ENCODE data around the gene NUDT1.

DNA sequence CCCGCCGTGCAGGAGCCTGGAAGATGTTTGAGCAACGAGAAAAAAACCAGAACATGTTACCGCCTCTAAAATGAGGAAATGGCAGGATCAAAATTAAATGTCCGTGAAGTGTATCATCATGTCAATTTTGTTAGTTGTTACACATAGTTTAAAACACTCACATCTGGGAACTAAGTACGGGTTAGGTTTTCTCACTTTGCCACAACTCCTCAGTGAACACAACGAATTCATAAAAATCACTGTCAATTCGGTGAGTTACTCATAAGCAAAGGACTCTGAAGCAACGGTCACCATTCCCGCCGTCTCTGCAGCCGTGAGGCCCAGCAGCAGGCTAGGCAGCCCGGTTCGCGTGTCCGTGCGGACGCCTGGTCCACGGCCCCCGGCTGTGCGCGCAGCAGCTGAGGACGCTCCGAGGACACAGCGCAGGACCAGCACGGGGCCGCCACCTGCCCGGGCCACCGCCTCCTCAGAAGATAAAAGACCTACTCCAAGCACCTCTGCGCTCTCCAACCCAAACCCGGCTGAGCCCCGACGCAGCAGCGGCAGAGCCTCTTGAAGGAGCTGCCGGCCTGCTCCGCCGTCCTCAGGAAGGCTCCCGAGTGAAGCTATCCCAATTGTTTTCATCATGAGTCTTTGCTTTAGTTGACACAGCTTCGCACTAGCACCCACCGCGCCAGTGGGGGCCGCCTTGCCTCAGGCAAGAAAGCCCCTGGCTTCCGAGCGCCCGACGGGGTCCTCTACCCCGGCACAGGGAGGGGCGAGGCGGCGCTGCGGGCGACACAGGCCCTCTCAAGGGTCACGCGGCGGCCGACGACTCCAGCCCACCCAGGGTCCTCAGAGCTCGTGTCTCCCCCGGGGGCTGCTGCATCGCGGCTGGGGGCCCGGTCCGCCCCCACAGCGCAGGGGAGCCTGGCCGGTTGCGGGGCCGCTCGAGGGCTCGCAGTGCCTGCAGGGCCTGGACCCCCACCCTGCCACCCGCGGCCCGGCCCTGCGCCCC, 17.0 kb upstream of the GPR146 start:
- PRO-cap: no peak
- RAMPAGE, long total RNA, 5 experiments: no peak in any of the 5 experiments
- RRBS: 22% methylated on average over 40 of the region's 73 CpGs

DNA sequence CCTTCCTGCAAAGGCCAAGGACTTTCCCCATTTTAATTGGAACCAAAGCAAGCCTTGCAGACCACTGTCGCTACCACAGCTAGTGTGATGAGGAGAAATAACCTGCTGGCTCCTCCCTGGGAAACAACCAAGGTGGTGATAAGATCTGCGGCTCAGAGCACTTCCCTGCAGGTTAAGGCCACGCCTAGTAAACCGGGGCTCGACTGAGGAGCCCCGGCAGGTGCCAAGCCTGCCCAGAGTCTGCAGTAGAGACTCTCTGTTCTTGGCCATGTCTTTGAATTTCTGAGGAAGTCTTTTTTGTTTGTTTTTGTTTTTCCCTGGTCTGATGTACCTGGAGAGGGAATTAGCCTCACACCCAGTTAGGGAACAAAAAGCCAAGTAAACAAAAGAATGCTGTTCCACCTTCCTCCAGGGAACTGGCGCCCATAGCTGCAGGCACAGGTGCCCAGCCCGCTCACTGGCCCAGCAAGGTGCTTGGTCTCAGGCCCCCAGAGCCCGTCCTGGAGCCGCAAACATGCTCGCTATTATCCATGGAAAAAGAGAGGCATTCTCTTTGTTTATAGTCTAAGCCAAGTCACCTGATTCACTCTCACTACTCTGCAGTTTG, 2.5 kb downstream of the GPR146 start:
- PRO-cap: unidirectional peak, plus-strand start at position 236 of the sequence
- RAMPAGE, long total RNA, 5 experiments: no peak in any of the 5 experiments
- RRBS: no CpG with 5 or more reads among the region's 11 CpGs

- PRO-cap: no peak
- RAMPAGE, long total RNA, 5 experiments: start-site peak on the minus strand in 2 of 5 experiments, at chr7:1444737-1445305 at its widest, 9 to 19 reads per replicate
- RRBS: 89% methylated on average over 10 of the region's 67 CpGs
These were observed 14.3 kb downstream of the MICALL2 start for GRCh38 chr7:1444517-1445724.

- PRO-cap: bidirectional peak, plus-strand start at chr7:1455350, minus-strand start at chr7:1455265; bidirectional peak, plus-strand start at chr7:1455413, minus-strand start at chr7:1455412
- RAMPAGE, long total RNA, 5 experiments: start-site peak on the minus strand in 1 of 5 experiments, at chr7:1455410-1455444 at its widest, 16 reads per replicate
- RRBS: no CpG with 5 or more reads among the region's 39 CpGs
These were observed 3.9 kb downstream of the MICALL2 start for GRCh38 chr7:1455069-1456138.

GRCh38 chr7:1513268-1513720, 9.1 kb upstream of the INTS1 start:
- PRO-cap: bidirectional peak, plus-strand start at chr7:1513546, minus-strand start at chr7:1513473
- RAMPAGE, long total RNA, 5 experiments: no peak in any of the 5 experiments
- RRBS: no CpG with 5 or more reads among the region's 23 CpGs

DNA sequence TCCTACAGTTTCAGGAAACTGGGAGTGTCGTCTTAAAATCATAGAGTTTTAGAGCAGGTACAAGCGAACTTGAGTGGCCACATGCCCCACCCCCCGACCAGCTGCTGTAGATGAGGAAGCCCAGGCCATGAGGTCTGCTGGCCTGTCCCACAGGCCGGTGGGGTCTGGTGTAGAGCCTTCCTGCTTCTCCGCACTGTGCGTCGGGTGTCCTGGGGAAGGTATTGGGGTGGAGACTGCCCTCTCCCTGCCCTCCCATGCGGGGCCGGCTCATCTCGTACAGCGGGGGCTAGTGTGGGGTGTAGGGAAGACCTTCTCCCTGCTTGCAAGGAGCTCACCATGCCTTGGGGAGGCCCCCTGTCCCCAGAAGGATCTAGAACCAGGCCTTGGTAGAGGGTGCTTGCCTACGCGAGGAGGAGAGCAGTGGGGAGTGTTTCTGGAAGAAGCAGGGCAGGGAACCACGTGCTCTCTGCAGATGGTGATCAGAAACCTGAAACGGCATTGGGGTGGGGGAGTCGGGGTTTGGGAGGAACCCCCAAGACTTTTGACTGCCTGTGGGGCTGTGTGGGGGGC, 2.6 kb downstream of the MAFK start:
- PRO-cap: bidirectional peak, plus-strand start at position 35 of the sequence, minus-strand start outside the sequence
- RAMPAGE, long total RNA, 5 experiments: start-site peak on the plus strand in 2 of 5 experiments, centred at positions 373 to 459 of the sequence, 5 to 6 reads per replicate
- RRBS: 10% methylated on average over 4 of the region's 16 CpGs

DNA sequence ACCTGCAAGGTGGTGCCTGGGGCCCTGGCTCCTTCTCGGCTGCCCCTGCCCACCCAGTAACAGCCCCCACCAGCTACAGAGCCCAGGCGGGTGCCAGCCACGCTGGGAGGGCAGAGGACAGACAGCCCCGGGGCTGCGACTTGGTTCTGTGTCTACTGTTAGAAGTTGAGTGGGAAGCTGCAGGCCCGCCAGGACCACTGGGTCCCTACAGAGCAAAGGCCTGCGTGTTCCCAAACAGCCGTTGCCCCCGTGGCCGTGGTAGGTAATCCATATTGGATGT, 11.3 kb downstream of the MAFK start:
- PRO-cap: no peak
- RAMPAGE, long total RNA, 5 experiments: no peak in any of the 5 experiments
- RRBS: no CpG with 5 or more reads among the region's 10 CpGs

DNA sequence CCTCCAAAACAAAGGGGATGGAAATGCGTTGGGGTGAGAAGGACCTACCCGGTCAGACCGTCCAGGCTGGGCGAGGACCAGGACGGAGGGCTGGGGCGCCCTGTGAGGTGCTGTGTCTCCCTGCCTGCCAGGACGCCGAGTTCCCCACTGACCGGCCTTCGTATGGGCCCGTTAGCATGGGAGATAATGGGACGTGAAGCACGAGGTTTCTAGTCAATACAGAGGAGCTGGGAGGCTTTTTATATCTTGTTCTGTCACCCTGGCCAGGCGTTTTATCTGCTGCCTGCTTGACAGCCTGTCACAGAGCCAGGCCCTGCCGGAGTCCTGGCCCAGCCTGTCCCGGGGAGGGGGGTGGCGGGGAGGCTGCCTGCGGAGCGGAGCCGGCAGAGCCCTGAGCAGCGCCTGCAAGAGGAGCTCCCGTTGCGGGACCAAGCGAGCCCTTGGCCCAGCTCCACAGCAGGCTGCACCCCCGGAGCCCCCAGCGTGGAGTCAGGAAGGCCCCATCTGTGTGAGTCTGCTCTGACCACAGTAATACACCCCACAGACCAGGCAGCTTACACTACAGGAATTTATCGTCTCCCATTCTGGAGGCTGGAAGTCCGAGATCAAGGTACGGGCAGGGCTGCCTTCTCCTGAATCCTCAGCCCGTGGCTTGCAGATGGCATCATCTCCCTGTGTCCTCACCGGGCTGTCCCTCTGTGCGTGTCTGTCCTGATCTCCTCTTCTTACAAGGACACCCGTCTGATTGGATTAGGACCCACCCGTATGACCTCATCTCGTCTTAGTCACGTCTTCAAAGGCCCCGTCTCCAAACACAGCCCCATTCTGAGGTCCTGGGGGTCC, 21.7 kb upstream of the ELFN1 start:
- PRO-cap: no peak
- RAMPAGE, long total RNA, 5 experiments: no peak in any of the 5 experiments
- RRBS: 12% methylated on average over 14 of the region's 37 CpGs

GRCh38 chr7:1932713-1933290, 262.7 kb downstream of the ELFN1 start:
- PRO-cap: no peak
- RAMPAGE, long total RNA, 5 experiments: start-site peak on the minus strand in 1 of 5 experiments, at chr7:1933178-1933242 at its widest, 9 reads per replicate
- RRBS: 100% methylated on average over 1 of the region's 15 CpGs

DNA sequence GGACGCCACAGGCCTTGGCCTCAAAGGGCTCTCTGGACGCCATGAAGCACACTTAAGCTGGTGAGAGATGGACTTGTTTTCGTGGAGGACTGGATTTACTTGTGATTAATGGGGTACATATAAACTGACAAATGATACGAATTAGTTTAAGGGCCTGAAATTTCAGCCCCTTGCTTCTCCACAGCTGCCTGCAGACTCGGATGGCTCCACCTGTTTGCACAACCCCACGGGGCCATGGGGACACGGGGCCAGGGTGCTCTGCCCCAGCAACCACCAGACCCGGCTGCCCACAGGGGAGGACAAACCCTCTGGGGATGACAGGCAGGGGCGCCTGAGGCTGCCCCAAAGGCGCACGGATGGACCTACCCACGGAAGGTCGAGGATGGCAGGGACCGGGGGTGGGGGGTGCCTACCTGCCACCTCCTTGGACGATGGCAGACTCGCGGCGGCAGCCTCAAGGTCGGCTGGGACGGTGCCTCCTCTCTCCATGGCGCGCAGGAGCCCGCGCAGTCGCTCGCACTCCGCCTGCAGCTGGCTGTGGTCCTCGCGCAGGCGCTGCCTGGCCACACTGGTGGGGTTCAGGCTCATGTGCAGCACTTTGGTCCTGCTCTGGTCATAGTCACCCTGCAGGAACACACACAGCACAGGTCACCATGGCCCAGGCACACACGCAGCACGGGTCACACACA, 266.3 kb downstream of the ELFN1 start:
- PRO-cap: no peak
- RAMPAGE, long total RNA, 5 experiments: start-site peak on the minus strand in 3 of 5 experiments, centred at positions 297 to 560 of the sequence, 13 to 20 reads per replicate
- RRBS: 94% methylated on average over 4 of the region's 32 CpGs

DNA sequence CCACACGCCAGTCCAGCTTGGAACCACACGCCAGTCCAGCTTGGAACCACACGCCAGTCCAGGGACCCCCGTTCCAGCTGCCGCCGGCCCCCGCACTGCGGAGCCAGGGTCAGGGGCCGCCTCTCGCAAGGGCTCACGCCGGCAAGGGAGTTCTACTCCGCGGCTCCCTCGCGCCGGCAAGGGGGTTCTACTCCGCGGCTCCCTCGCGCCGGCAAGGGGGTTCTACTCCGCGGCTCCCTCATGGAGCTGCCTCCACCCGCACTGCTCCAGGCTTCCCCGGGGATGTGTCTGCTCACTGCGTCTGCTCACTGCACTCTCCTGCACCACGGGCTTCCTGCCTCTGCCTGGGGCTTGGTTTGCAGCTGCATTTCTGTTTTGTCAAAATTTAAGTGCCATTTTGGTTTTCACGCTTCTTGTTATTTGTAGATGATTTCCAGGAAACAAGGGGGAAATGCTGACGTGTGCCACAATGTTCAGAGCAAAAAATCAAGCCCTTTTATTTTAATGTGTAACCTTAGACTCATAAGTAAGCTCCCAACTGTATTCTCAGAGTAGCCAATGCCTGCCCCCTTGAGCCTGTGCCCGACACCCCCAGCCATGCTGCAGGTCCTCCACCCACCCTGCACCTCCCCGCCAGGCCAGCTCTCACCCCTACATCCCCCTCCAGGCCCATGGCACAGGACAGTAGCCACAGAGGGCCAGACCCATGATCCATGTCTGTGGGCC, 246.3 kb downstream of the MAD1L1 start:
- PRO-cap: unidirectional peak, minus-strand start at position 213 of the sequence
- RAMPAGE, long total RNA, 5 experiments: no peak in any of the 5 experiments
- RRBS: 86% methylated on average over 9 of the region's 32 CpGs

DNA sequence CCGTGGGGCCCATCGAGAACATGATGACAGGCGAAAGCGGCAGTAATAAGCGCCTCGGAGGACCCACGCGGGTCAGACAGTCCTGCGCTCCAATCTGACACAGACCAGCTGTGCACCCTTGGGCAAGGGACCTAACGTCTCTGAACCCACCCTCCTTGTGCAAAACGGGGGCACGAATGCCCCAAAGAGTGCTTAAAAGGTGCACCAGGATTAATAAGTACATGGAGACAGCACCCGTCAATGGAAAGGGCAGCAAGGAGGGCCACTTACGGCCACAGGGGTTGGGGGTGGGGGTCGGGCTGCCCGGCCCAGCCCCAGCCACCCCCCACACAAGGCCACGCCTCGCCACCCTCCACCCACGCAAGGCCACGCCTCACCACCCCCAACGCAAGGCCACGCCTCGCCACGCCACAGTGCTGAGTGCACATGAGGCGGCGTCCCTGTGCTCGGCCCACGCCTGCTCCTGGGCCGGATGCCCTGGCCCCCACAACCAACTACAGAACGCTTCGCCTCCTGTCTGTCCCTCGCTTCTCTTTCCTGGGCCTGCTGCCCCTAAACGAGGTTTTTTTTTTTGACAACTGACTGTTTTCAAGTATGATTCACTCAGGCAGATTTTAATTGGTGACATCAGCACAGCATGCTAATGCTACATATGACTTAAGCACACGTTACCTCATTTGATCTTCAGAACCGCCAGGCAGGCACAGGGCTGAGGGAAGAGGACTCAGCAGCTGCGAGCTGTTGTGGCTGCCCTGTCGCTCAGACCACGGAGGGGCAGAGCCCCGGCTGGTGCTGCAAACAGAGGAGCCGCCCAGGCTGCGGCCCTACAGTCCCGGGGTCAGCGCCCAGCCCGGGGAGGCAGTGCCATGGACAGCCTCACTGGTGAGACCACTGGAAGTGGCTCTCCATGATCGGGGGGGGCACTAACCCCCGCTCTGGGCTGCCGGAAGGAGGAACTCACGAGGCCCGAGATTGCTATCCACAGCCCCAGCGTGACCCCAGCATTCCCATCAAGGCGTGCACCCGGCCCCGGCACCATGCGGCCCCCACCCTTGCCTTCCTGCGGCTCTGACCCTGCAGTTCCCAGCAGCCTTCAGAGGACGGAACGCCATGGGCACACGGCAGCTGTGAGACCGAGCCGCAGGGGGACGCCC, 213.0 kb downstream of the MAD1L1 start:
- PRO-cap: bidirectional peak, plus-strand start at position 687 of the sequence, minus-strand start at position 519 of the sequence; unidirectional peak, plus-strand start at position 1,096 of the sequence
- RAMPAGE, long total RNA, 5 experiments: no peak in any of the 5 experiments
- RRBS: 48% methylated on average over 20 of the region's 61 CpGs

DNA sequence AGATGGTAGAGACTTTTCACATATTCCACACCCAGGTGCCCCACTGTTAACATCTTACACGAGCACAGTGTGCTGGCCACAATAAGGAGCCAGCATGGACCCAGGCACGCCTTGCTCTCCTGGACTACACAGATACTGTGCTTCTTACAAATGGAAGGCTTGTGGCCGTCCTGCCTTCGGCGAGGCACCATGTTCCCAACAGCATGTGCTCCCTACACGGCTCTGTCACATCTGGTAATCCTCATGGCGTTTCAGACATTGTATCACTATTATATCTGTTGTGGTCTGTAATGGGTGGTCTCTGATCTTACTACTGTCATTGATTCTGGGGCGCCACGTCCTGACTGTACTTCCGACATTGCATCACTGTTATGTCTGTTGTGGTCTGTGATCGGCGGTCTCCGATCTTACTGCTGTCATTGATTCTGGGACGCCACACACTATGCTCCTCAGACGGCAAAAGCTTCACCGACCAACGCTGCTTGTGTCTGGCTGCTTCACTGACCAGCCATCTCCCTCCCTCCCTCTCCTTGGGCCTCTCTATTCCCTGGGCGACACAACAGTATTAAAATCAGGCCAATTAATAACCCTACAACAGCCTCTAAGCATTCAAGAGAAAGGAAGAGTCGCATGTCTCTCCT, 195.4 kb downstream of the MAD1L1 start:
- PRO-cap: no peak
- RAMPAGE, long total RNA, 5 experiments: no peak in any of the 5 experiments
- RRBS: no CpG with 5 or more reads among the region's 19 CpGs

GRCh38 chr7:2079485-2080468, 153.0 kb downstream of the MAD1L1 start:
- PRO-cap: no peak
- RAMPAGE, long total RNA, 5 experiments: no peak in any of the 5 experiments
- RRBS: no CpG with 5 or more reads among the region's 30 CpGs

DNA sequence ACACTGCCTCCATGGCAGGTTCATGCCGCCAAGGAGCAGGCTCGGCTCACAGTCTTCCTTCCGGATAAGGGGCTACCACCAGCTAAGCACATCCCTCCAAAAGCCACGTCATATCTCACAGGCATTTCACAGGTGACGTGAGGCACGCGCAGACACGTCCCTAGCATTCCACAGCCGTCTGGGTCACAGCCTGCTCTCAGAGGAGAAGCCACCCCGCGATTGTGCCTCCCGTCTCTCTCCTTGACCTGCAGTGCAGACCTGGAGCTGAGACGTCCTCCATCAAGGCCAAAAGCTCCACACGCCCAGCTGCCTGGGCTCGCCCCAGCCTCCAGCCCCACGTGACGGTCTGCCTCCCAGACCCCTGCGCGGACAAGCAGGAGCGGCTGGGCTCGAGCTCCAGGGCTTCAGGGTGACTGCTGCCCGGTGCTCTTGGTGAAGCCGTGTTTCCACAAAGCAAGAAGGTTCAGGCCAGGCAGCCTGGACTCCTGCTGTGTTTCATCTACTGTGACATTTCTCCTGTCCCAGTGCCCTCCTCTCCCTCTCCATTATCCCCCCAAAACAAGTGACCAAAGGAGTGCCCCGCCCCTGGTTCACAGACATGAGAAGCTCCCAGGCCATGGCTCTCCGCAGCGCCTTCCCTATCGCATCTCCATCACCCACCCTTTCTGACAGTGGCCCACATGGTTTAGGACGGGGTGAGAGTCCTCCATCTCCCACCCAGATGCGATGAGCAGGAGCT, 113.9 kb downstream of the MAD1L1 start:
- PRO-cap: no peak
- RAMPAGE, long total RNA, 5 experiments: no peak in any of the 5 experiments
- RRBS: no CpG with 5 or more reads among the region's 29 CpGs

DNA sequence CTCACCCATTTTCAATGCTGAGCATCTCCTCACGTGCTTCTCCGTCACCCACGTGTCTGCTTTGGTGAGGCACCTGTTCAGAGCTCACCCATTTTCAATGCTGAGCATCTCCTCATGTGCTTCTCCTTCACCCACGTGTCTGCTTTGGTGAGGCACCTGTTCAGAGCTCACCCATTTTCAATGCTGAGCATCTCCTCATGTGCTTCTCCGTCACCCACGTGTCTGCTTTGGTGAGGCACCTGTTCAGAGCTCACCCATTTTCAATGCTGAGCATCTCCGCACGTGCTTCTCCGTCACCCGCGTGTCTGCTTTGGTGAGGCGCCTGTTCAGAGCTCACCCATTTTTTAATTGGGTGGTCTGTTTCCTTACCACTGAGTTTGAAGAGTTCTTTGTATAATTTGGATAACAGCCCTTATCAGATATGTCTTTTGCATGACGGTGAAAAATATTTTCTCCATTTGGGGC, 99.7 kb downstream of the MAD1L1 start:
- PRO-cap: no peak
- RAMPAGE, long total RNA, 5 experiments: start-site peak on the minus strand in 4 of 5 experiments, centred at positions 161 to 349 of the sequence, 8 to 20 reads per replicate
- RRBS: no CpG with 5 or more reads among the region's 13 CpGs

DNA sequence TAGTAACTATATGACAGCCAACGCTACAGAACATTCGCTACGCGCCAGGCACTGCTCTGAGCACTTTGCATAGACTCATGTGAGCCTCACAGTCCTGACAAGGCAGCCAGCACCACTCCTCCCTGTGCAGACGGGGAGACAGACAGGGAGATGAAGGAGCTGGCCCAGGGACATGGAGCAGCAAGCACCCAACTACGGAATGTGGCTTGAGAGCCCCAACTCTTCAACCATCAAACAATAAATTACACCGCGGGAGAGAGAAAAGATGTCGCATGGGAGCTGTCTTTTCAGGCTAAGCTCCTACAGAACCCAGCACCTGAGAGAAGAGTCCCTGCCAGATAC, 18.7 kb downstream of the MAD1L1 start:
- PRO-cap: no peak
- RAMPAGE, long total RNA, 5 experiments: no peak in any of the 5 experiments
- RRBS: no CpG with 5 or more reads among the region's 9 CpGs

GRCh38 chr7:2234755-2235474, 2.2 kb upstream of the MAD1L1 start:
- PRO-cap: no peak
- RAMPAGE, long total RNA, 5 experiments: start-site peak on the minus strand in 3 of 5 experiments, at chr7:2234714-2235453 at its widest, 5 to 22 reads per replicate
- RRBS: no CpG with 5 or more reads among the region's 15 CpGs

DNA sequence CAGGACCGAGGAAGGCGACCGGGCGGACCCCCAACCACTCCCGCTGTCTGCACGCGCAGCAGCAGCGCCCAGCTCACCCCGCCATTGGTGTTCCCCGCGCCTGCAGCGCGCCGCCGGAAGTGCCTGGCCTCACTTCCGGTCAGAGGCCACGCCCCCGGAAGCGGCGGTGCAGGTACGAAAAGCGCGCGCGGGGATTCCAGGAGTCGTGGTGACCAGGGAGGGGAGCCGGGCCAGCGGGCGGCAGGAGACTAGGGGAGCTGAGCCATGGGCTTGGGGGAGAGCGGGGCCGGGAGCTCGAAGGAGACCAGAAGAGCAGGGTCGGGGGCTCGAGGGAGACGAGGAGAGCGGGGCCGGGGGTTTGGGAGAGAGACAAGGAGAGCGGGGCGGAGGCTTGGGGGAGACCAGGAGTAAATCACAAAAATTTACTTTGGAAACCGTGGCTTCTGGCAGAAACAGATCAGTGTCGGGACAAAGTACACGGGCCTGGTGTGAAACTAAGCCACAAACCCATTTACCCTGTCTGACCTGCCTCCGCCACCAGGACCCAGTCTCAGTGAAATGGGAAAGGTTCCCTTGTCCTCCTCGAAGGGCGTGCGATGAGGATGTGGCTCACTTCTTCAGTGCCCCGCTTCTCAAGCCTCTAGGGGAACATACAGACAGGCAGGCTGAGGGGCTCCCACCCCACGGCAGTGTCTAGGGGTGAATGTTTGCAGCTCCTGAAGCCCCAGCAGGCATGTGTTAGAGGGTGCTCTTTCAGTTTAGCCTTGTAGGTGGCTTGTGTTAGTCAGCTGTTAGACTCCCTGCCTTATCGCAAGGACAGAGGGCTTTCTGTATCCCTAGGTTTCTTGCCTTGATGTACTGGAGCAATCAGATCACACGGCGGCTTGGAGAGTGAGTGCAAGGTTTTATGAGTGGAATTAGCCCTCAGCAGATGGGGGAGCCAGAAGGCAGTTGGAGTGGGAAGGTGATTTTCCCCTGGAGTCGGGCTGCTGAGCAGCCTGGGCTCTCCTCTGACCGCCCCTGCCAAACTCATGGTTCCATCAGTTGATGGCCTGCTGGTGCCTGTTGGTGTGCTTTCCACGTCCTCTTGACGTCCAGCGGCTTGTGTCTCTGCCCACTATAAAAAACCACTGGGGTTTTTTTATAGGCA, at the start of gene NUDT1:
TSS of gene NUDT1 (plus strand) at position 142 of the 1,150 bp plus-strand sequence.
- PRO-cap: bidirectional peak, plus-strand start at position 206 of the sequence, minus-strand start at position 86 of the sequence
- RAMPAGE, long total RNA, 5 experiments: start-site peak on the plus strand in 3 of 5 experiments, centred at positions 150 to 169 of the sequence, 56 to 82 reads per replicate; start-site peak on the minus strand in 2 of 5 experiments, centred at positions 91 to 111 of the sequence, 24 to 73 reads per replicate
- RRBS: 2% methylated on average over 32 of the region's 56 CpGs

GRCh38 chr7:2353843-2354677, 567 bp upstream of the EIF3B start:
- PRO-cap: bidirectional peak, plus-strand start at chr7:2354112, minus-strand start at chr7:2354049; unidirectional peak, minus-strand start at chr7:2354295
- RAMPAGE, long total RNA, 5 experiments: start-site peak on the plus strand in 1 of 5 experiments, at chr7:2354075-2354192 at its widest, 15 reads per replicate; start-site peak on the minus strand in 1 of 5 experiments, at chr7:2354058-2354083 at its widest, 20 reads per replicate
- RRBS: 1% methylated on average over 8 of the region's 51 CpGs

All from stomach (tissue), 7 donors.